Calu3 (cell line): ENCODE data around the gene CD96.

GRCh38 chr3:108407805-108408469 is 102.5 kb downstream of the MYH15 start:
- PRO-cap, result no peak

DNA sequence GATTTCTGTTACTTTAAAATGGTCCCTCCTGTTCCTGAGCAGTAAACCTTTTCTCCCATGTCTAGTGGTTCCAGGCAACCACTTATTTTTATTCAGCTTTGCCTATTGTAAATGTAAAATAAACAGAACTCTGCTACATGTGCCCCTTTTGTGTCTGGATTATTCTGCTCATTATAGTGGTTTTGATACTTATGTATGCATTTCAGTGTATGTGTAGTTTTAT is 641.4 kb upstream of the DPPA4 start:
- PRO-cap, result no peak

GRCh38 chr3:110773364-110773767 is 298.2 kb upstream of the NECTIN3 start:
- PRO-cap, result unidirectional peak, plus-strand start at chr3:110773542

DNA sequence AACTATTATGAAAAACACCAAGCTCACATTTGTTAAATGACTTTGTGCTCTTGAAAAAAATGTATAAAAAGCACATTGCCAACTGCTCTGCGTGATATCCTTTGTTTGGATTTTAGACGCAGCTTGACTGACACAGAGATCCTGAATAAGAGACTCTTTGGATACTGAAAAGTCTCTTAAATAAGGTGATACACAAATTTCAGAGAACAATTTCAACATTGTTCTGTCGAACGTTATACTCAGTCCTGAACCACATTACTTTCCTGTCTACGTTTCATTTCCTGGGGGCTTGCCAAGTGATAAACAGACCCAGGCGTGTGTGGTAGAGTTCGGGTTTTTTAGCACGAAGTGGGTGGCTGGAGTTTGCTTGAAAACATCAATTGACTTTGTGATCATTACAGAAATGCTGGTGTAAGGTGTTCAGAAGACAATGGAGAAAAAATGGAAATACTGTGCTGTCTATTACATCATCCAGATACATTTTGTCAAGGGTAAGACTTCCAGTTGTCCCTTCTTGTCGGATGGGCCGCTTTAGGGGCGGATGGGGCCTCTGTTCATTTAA is at the start of gene CD96:
Gene CD96, plus strand, starts transcription at position 379 of the 562 bp plus-strand sequence.
- PRO-cap, result no peak

DNA sequence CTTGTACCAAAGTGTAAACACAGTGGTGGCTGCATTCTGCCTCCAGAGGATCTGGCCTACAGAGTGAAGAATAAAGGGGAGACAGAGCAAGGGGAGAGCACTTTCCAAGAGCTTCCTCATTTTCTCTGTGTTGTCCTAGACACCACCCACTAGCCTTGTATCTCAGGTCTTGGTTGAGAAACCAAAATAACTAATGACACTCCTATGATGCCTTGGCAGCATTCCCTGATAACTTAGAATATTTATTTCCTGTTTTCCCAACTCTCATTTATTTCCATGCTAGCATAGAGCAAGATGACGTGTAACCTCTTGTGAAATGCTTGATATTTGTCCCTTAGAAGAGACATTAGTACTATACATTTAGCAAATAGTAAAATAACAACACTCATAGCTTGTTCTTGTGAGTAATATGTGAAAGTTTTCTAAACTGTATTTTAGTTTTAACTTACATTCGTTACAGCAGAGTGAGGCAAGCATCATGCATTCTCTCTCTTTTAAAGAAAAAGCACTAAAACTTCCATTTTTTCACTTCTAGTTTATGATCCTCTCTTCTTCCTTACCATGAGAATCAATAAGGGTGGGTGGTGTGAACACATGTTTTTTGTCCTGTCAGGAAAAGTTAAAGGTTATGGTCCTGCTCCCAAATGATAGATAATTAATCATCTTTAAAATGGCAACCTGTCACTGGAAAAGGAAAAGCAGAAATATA is 56.7 kb upstream of the PHLDB2 start:
- PRO-cap, result no peak

DNA sequence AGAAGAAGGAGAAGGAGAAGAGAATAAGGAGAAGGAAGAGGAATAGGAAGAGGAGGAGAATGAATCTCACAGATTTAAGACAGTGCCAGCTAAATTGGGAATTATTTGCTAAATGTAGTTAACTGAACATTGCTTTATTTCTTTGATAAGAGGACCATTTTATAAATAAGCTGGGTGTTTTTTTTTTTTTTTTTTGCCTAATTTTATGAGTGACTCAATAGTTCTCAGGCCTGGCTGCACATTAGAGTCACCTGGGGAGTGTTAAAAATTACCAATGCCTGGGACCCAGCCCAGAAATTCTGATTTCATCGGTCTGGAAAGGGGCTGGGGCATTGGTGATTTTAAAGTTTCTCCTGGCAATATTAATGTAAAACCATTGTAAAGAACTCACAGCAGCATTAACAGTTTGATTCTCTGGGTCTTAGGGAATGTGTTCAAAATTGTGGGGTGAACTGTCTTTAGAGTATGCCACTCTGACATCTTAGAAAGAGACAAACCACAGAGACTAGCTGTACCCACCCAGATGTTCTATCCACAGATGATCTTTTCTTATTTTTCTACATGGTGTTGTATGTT is 51.2 kb upstream of the PHLDB2 start:
- PRO-cap, result no peak

GRCh38 chr3:112074964-112075513 is 11.2 kb upstream of the C3orf52 start:
- PRO-cap, result bidirectional peak, plus-strand start at chr3:112075413, minus-strand start at chr3:112075101

DNA sequence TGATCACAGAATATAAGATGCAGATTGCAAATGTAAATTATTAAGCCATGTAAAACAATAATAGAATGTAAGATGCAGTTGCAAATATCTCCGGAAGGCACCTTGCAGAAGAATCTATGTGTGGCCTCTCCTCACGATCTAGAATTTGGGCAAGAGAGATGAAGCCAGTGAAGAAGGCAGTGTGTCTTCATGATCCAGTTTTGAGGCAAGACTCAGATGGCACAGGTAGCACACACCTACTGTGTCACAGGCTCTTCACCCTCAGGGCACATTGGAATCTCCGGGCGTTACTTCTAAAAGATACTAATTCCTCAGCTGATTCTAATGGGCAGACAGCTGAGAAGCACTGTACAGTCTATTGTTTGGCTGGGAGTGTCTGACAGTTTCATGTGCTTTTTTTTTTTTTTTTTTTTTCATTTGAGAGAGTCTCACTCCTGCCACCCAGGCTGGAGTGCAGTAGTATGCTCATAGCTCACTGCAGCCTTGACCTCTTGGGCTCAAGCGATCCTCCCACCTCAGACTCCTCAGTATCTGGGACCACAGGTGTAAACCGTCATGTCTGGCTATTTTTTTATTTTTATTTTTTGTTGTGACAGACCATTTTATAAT is 3.8 kb downstream of the C3orf52 start:
- PRO-cap, result no peak

DNA sequence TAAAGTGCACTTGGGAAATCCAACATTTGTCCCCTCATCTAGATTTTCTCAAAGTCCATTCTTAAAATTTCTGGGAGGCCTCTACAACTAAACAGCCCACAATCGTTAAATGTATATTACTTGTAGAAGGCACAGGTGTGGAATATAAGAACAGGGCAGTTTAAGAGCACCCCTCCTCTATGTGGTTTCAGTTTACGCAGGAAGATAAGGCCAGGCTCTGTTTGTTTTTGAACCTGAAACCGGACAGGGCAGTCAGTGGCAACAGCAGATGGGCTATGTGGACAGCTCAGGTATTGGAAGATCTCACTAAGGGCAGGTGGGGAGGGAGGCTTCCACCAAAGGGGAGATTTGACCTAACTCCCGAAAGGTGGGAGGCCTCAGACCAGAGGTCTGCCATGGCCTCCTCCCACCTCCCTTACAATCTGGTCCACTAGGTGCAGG is 5.0 kb downstream of the C3orf52 start:
- PRO-cap, result no peak

DNA sequence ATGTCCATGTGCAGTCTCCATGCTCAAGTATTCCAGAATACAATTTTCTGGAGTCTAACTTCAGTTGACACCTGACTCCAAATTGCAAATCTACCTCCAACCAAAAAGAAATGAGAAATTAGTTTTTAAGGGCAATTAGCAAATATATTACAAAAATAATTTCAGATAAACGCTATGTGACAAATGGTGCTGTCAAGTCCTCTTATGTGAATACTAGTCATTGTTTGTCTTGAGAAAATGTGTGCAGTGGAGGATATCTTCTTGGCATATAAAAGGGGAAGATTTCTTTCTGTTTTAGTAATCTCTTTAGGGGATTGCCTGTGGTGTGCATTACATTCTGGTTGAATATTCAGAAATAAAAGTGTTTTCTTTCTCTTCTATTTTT is 2.9 kb upstream of the GCSAM start:
- PRO-cap, result no peak

GRCh38 chr3:112224602-112225008 is 69.4 kb downstream of the SLC9C1 start:
- PRO-cap, result no peak

GRCh38 chr3:112495226-112495572 is 4.1 kb downstream of the BTLA start:
- PRO-cap, result no peak

GRCh38 chr3:112560730-112561056 is 1.1 kb downstream of the ATG3 start:
- PRO-cap, result no peak

DNA sequence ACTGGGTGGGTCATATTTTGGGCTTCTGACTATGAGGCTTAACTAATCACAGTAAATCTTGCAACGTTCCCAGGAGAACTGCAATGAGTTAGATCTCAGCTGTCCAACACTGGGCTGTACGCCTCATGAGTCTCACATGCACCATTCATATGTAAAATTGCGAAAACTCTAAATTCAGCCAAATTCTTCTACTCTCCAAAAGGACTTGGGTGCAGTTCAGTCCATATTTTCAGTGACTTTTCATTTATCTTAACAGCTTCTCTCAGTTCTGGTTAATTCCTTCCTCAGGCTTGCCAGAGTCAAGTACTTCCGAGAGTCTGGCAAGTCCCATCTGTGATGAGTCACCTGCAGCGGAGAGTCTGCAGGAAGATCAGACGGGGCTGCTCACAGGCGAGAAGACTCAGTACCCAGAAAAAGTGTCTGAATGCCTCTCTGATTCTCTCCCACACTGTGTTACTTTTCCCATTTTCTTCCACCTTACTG is 11.5 kb downstream of the CCDC80 start:
- PRO-cap, result no peak

DNA sequence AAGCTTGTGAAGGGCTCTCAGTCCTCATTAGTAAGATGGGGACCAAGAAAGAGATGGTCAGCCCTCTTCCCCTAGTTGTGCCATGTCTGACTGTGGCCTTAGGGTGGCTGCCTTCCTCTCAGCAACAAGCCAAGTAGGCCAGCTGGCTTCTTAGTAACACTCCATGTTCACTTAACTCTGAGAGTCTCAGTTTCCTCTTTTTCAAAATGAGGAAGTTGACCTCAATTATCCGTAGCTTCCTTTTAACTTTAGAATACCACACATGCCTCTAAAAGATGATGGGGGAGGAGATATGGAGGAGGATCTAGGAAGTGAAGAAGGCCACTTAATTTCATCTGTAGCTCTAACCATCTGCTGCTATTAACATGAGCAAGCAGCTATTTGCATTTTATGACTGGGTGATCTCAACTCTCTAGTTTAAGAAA is 33.0 kb downstream of the CD200R1L start:
- PRO-cap, result no peak

DNA sequence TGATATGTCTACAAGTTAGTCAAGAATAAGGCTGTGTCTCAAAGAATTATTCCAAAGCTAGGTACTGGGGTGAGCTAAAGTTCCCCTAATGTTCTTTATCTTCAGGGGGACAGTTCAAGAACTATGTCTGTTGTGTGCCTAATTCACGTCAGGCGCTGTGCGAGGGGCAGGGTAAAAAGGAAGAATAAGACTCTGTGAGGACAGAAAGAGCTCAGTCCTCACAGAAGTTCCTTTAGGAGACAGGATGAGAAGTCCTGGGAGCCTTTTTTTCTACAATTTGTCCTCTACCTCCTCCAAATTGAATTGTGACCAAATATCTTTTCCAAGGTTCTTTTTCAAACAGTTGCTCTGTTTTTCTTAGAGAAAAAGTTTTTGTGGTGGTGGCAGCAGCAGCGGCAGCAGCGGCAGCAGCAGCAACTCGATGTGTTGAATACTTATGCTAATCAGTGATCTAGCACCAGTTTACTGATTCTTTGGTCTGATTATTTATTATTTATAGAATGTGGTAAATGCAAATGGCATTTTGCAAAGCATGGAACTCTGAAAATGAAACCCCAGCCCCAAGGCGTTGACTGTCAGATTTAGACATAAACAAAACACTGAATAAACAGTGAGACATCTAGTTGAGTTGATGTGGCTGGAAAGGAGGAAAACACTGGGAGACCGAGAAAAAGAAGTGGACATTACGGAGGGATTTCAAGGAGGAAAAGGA is 59.9 kb upstream of the NEPRO start:
- PRO-cap, result no peak

GRCh38 chr3:113168440-113168998 is 42.8 kb upstream of the BOC start:
- PRO-cap, result no peak

- PRO-cap, result no peak
Observed at GRCh38 chr3:113663854-113664334, 32.5 kb downstream of the USF3 start.

DNA sequence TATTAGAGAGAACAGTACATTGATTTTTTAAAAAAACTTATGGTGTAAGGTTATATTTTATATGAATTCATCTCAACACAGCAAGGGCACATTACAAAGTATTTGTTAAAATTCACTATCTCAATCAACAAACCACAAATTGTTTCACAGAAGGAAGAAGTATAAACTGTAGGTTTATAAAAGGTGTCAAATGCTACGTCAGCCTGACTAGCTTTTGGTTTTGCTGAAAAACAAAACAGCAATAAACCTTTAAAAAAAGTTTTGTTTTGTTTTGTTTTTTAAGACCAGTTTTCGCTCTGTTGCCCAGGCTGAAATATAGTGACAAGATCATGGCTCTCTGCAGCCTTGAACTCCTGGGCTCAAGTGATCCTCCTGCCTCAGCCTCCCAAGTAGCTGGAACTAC is 4.0 kb downstream of the NAA50 start:
- PRO-cap, result no peak

DNA sequence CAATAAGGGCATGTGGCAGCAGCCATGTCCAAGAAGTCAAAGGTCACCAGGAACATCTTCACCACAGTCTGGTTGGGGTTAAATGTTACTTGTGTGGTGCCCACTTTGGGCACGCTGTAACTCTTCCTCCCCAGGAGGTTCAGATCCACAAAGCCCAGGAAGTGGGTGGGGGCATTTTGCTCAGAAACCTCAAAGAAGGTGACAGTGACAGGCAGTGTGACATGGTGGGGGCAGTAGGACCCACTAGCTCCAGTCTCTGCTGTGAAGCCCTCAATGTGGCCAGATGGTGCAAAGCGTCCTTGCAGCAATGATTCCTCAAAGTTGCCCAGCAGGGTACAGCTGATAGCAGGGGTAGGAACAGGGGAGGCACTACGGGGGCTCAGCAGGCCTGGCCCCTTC is 5.7 kb downstream of the ZNF80 start:
- PRO-cap, result no peak